ENCODE measurements around the gene TTL.

DNA sequence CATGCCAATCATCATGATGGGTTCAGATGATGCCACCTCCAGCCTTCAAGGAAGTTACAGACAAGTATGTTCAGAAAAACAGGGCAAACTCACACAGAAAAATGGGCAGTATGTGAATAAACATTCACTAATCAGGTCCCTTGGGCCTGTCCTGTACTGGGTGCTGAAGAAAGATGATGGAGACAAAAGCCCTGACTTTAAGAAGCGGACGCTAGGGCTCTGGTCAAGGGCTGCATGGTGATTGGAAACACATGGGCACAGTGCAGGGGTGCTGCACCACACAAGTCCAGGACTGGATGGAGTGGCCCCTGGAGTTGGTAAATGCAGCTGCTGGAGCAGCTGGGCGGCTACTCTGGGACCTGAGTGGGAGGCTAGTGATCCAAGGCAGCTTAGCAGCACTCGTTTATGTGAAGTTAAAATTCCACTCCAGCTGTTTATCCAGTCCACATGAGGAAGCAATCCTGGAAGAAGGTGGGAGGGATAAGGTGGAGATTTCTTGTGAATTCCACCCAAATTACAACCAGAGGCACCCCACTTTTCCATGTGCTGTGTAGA is 24.8 kb downstream of the MERTK start:
- RAMPAGE, long total RNA = no peak
- RRBS = no CpG with 5 or more reads among the region's 4 CpGs

- RAMPAGE, long total RNA = no peak
- RRBS = under 1% methylated on average over 67 of the region's 121 CpGs
These were observed at the start of gene TTL for GRCh38 chr2:112481384-112482504. TTL (plus strand) TSS chr2:112482156.

GRCh38 chr2:112644949-112645781 is 574 bp upstream of the SLC20A1 start:
- RAMPAGE, long total RNA = no peak
- RRBS = 1% methylated on average over 29 of the region's 54 CpGs

GRCh38 chr2:112782251-112782600 is 2.1 kb downstream of the IL1A start:
- RAMPAGE, long total RNA = no peak
- RRBS = no CpG with 5 or more reads among the region's 3 CpGs

DNA sequence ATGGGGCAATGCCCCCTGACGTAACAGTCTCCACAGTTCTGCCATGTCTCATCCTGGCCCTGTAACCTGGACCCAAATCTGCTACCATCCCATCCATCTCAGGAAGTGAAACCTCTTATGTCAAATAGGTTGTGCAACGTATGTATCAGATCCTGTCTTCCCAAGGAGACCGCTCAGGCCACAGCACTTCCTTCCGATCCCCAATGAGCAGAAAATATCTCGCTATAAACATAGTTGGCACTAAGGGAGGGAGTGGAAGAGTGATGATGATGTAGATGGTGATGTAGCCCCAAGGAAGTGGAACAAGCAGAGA is 2.9 kb upstream of the IL1B start:
- RAMPAGE, long total RNA = no peak
- RRBS = no CpG with 5 or more reads among the region's 5 CpGs

DNA sequence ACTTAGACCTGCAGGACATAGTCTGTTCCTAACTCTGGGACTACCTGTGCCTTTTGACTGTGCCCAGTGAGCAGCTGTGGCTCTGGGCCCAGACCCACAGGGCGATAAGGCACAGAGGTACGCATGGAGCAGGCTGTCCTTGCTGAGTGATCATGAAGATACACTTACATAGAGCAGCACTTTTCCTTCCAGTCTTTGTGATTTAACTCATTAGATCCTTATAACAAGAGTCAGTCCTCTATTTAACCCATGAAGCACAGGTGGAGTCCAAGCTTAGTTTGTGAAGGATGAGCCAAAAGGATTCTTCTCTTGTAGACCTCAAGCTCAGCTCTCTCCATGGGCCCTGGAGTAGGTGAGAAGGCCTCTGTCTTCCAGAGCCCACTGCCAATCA is 28.6 kb downstream of the IL37 start:
- RAMPAGE, long total RNA = no peak
- RRBS = no CpG with 5 or more reads among the region's 2 CpGs

DNA sequence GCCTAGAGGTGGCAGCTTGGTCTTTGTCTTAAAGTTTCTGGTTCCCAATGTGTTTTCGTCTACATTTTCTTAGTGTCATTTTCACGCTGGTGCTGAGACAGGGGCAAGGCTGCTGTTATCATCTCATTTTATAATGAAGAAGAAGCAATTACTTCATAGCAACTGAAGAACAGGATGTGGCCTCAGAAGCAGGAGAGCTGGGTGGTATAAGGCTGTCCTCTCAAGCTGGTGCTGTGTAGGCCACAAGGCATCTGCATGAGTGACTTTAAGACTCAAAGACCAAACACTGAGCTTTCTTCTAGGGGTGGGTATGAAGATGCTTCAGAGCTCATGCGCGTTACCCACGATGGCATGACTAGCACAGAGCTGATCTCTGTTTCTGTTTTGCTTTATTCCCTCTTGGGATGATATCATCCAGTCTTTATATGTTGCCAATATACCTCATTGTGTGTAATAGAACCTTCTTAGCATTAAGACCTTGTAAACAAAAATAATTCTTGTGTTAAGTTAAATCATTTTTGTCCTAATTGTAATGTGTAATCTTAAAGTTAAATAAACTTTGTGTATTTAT is 7.3 kb downstream of the IL36G start:
- RAMPAGE, long total RNA = no peak
- RRBS = no CpG with 5 or more reads among the region's 5 CpGs

DNA sequence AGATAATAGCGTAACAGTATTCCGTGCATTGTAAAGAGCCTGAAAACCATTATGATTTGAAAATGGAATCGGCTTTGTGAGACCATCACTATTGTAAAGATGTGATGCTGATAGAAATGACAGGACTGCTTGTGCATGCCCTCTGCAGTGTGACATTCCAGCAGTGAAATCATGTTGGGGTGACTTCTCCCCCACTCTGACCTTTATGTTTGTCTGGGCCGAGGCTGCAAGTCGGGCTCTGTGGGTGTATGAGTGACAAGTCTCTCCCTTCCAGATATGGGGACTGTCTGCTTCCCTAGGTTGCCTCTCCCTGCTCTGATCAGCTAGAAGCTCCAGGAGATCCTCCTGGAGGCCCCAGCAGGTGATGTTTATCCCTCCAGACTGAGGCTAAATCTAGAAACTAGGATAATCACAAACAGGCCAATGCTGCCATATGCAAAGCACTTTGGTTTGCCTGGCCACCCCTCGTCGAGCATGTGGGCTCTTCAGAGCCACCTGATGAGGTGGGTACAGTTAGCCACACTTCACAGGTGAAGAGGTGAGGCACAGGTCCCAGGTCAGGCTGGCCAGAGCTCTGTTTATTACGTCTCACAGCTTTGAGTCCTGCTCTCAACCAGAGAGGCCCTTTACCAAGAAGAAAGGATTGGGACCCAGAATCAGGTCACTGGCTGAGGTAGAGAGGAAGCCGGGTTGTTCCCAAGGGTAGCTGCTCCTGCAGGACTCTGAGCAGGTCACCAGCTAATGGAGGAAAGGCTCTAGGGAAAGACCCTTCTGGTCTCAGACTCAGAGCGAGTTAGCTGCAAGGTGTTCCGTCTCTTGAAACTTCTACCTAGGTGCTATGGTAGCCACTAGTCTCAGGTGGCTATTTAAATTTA is 1.1 kb downstream of the IL1RN start:
- RAMPAGE, long total RNA = no peak
- RRBS = no CpG with 5 or more reads among the region's 11 CpGs

GRCh38 chr2:113503385-113503828 is 4.9 kb downstream of the FOXD4L1 start:
- RAMPAGE, long total RNA = no peak
- RRBS = 2% methylated on average over 8 of the region's 59 CpGs

- RAMPAGE, long total RNA = no peak
- RRBS = no CpG with 5 or more reads among the region's 8 CpGs
These were observed 47.1 kb downstream of the SLC35F5 start for GRCh38 chr2:113709261-113709840.

DNA sequence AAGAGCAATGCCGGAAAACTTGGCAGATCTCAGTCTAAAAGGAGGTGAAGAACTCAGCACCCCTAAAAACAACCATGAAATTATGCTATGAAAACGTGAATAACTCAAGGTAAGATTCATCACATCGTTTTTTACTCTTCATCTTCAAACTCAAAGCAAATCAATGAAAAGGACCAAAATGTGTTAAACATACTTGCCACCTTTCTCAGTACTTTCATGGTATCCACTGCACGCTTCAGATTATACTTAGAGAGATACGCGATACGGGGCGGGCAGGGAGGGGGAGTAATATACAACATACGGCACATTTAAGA is 1.0 kb downstream of the SLC35F5 start:
- RAMPAGE, long total RNA = no peak
- RRBS = no CpG with 5 or more reads among the region's 9 CpGs

- RAMPAGE, long total RNA = no peak
- RRBS = no CpG with 5 or more reads among the region's 12 CpGs
These were observed 31.9 kb downstream of the ACTR3 start for GRCh38 chr2:113921366-113922593.

DNA sequence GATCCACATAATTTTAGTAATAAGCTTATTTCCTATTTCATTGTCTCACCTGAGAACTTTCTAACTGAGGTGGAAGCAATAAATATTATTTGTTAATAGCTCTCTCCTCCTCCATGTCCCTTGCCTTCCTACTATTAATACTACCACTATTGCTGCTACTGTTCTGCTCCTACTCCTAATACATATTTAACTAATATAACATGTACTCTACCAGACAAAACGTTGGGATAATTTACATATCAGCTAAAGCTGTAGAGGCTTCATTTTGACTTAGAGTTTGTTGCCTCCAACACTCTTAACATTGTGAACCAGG is 1283.5 kb downstream of the DPP10 start:
- RAMPAGE, long total RNA = no peak
- RRBS = no CpG with 5 or more reads among the region's 1 CpG

- RAMPAGE, long total RNA = no peak
- RRBS = no CpG with 5 or more reads among the region's 19 CpGs
These were observed 289.2 kb upstream of the DDX18 start for GRCh38 chr2:117525208-117525673.

GRCh38 chr2:117623145-117624104 is 191.1 kb upstream of the DDX18 start:
- RAMPAGE, long total RNA = no peak
- RRBS = no CpG with 5 or more reads among the region's 30 CpGs

- RAMPAGE, long total RNA = no peak
- RRBS = no CpG with 5 or more reads among the region's 10 CpGs
These were observed 58.2 kb downstream of the INSIG2 start for GRCh38 chr2:118146193-118147075.

DNA sequence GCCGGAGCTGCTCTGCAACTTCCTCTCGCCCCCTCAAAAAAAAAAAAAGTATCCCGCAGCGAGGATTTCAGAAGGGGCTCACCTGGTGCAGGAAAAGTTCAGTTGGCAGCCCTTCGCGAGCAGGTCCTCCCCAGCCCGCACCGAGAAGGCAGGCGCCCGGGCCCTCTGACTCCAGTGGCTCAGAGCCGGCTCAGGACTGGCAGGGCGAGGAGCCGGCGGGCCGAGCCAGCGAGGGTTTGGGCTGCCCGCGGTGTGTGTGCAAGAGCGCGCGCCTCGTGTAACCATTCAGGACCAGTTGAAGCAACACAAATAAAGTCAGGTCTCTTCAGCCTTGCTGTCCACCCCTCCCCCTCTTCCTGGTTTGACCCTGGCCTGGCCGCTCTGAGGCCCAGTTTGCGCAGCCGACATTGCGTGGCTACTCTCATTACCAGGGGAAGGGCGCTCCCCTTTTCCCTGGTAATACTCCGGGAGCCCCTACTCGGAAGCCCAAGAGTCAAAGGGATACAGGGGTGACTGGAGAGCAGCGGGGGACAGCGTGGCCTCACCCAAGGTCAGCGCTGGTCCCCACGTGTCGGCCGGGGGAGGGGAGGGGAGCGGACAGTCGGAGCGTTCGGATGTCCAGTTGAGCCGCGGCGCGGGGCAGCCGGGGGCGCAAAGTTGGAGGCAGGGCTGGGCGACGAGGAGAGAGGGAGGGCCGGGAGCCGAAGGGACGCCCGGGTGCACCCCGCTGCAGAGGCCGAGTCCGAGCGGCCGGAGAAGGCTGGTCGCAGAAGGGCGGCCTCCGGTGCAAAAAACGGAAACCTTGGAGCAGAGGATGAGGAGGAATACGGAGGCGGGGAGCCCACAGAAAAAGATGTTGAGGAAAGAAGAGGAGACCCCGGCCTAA is 12.3 kb downstream of the EN1 start:
- RAMPAGE, long total RNA = no peak
- RRBS = 3% methylated on average over 23 of the region's 63 CpGs

DNA sequence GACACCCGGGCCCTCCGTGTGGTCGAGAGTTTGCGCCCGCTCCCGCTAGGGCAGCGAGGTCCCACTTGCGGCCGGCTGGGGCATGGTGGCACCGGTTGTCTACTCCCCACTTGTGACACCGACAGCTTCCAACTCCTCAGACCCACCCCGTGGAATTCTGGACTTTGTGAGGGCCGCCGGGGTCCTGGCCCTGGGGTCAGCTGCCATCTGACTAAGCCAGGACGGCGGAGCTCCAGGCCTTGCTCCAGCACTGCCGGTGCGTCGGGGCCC is 10.0 kb upstream of the EN1 start:
- RAMPAGE, long total RNA = no peak
- RRBS = under 1% methylated on average over 19 of the region's 19 CpGs

DNA sequence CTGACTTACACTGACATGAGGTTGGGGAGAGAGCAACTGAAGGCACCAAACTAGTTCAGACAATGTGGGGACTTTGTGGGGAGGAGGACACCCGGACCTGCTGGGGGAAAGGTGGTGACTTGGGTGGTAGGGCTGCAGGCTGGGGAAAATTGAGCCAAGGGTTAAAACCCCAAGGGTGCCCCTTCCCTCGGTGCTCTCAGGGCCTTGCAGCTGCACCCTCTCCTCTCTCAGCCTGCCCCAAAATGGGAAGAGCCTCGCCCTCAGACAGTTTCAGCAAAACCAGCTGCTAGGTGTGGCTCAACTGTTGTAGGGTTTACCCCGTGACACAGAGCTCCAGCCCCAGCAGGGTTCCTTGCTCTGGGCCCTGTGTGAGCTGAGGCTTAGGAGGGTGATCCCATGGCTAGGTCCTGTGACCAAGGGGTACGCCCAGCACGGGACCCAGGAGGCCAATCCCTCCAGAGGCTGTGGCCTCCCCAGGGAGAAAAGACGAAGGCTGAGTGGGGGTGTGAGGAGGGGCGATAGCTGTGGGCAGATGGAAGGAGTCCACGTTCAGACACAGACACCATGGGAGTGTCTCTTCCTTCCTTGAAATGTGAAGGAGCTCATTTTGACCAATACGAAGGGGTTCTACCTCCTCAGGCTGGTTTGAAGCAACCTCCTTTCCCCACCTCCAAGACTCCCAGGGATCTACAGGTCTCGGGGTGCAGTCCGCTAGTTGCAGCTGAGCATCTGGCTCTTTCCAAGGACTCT is 28.8 kb downstream of the MARCO start:
- RAMPAGE, long total RNA = no peak
- RRBS = no CpG with 5 or more reads among the region's 12 CpGs

DNA sequence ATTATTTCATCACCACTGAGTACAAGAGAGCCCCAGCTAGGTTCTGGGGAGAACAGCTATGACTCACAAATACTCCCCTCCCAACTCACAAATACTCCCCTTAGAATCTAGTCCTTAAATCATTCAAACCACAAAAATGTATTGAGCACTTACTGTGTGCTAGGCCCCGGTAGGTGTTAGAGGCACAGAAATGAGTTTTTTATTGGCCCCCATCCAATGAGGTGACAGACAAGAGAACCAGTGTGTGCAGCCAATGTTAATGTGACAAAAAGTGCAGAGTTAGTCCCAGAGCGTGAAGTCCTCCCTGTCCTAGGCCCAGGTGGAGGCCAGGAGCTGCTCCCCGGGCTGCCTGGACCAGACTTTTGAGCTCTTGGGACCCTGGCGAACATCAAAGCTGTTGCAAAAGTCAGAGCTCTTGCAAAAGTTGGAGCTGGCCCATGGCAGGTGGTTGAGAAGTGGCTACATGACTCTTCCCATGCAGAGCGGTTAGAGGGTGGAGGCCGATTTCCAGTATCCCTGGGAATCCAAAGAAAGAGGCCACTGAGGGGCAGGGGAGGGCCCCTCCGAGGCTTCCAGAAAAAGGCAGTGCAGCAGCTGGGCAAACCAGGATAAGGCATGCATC is 9.9 kb downstream of the STEAP3 start:
- RAMPAGE, long total RNA = no peak
- RRBS = no CpG with 5 or more reads among the region's 7 CpGs

Data from kidney epithelial cell (primary cell).